Zone of skin (tissue), 1 donor: ENCODE results near the genes CCR2, LRRC2 and FAM240A.

DNA sequence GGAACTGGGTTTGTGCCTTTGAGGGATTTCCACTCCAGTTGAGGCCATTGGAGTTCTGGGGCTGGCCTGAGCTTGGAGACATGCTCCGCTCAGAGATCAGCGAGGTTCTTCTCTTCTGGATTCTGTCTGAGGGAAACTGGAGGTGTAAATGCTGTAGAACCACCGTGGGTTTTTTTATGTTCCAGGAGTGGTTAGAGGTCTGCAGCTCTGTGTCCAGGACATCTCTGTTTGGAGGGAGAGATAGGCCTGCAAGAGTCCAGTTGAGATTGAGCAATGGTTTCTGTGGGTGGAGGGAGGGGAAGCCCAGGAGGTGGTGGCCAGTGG, 9.7 kb downstream of the XCR1 start:
- RRBS = no CpG with 5 or more reads among the region's 3 CpGs

DNA sequence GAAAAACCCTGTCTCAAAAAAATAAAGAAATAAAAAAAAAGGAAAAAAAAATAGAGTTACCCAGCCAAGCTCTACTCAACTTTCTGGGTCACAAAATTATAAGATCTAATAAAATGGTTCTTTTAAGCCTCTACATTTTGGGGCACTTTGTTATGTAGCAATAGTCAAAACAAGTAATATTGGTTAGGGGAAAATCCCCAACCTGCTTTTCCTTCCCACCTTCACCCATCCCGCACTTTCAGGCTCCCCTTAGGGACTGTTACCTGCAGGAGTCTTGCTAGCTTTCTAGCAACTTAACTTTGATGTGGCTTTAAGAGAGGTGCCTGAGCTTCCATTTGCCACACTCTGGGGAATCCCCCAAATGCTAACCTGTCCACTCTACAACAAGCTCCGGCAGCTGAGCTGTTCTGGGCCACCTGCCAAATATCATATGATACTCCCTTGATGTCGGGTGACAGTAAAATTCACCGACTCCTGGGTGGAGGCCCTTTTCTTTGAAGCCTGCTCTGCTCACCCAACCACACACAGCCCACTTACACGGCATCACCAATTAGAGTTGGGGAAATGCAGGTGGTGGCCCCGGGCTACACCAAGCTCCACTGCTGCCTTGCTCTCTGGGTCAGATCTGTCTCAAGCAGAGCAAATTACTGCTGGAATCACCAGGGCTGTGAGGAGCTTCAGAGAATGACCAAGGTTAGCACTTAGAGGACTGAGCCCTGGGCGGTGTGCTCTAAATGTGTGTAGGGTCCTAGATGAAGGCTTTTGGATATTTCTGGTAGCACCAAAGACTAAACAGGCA, 38.0 kb upstream of the XCR1 start:
- RRBS = no CpG with 5 or more reads among the region's 7 CpGs

- RRBS = no CpG with 5 or more reads among the region's 3 CpGs
Measured at GRCh38 chr3:46353942-46354294, at the start of gene CCR2. Gene CCR2 (plus strand): TSS chr3:46354111.

DNA sequence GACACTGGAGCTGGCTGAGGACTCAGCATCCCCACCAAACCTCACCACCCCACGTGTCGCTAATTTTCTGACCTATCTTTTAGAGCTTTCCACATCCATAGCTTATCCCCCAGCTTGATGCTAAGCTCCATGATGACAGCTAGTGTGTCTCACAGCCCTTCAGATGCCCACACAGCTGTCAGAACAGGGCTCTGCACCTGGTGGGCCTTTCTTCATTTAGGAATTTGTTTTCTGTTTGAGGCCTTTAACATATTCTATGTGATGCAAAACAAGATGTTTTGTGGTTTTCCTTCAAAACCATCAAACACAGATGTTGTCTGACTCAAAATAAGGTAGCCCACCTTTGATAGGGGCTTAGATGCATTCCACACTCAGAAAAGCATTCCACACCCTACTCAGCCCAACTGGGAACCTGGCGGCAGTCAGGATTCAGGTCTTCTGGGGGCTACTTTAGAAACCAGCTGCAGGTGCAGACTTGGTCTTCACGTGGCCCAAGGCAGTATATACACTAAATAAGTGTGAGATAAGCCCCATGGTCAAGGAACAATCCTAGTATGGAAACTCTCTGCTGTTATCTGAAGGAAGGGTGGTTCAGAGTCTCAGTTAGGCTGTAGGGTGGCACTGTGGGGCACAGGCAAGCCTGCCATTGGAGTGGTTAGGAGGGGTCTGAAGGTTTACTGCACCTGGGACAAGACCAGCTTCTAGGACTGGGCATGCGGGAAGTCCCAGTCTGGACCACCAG, 20.2 kb downstream of the LRRC2 start:
- RRBS = no CpG with 5 or more reads among the region's 5 CpGs

DNA sequence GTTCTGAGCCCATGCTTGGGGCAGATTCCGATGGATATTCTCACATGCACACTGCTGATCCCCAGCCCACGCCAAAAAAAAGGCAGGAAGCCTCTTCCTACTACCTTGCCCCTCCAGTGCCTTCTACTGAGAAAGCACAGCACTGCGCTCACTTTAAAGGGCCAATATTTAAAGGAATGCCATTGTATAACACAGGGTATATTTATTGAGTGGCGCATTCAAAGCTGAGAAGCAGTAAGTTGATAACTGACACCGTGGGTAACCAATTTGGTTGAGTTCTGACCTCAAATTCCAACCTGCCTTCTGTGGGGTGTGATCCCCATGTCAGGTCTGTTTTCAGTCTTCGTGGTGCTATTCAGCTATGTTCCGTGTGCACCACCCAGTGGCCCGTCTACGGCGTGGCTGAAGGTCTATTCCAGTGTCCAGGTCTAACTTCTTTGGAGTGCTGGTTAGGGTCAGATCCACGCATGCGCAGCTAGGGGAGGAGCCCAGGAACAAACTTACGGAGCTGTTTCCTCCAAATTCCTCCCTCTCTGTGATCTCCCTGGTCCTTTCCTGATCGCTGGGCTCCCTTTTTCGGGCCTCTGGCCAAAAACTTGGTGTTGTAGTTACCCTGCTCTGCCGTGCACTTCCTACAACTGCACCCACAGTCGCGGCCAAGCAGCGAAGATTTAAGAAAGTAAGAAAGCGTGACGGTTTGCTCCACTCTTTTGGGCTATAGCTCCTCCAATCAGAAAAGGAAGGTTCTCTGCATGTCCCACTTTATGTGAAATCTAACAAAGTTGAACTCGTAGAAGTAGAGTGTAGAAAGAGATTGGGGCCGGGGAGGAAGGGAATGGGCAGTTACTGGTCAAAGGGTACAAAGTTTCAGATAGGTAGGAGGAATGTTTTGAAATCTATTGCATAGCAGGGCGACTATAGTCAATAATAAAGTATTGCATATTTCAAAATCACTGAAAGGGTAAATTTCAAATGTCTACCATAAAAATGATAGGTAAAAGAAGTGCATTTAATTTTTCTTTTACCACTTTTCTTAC, 7.7 kb downstream of the LRRC2 start:
- RRBS = no CpG with 5 or more reads among the region's 24 CpGs

GRCh38 chr3:46565763-46566709, at the start of gene LRRC2:
Gene LRRC2 (minus strand): TSS chr3:46566302.
- RRBS = 3% methylated on average over 20 of the region's 58 CpGs

GRCh38 chr3:46612118-46612549, at the start of gene FAM240A:
Gene FAM240A (plus strand): TSS chr3:46612525.
- RRBS = no CpG with 5 or more reads among the region's 4 CpGs

DNA sequence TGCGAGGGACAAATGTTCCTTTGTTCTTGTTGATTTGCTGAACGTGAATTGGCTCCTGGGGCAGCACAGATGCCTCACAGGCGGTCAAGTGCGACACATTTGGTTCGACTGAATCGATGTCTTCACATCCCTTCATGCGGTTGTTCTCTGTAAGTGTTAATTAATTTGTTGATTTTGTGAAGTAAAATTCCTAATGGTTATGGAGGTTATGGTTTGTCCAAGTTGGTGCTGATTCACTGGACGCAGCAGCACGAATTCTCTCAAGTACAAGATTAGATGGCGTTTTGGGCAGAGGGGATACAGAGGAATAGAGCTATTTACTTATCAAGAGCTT, 192 bp downstream of the FAM240A start:
- RRBS = no CpG with 5 or more reads among the region's 10 CpGs

GRCh38 chr3:46625106-46625468, 12.8 kb downstream of the FAM240A start:
- RRBS = no CpG with 5 or more reads among the region's 3 CpGs

GRCh38 chr3:46664831-46665398, 28.6 kb downstream of the ALS2CL start:
- RRBS = no CpG with 5 or more reads among the region's 11 CpGs

GRCh38 chr3:46861365-46862034, 1.7 kb downstream of the MYL3 start:
- RRBS = no CpG with 5 or more reads among the region's 11 CpGs

DNA sequence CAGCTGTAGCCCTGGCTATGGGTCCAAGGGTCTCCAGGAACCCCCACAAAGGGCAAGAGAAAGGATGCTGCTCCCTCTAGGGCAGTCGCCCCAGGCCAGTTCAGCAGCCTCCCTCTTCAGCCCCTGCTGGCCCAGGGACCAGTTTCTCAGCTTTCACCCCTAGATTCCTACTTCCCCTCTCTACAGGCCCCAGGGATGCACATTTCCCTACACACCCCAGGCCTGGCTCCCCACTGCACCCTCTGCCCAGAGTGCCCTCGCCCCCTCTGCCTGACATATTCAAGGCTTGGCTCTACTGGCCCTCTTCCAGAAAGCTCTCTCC, 990 bp upstream of the MYL3 start:
- RRBS = no CpG with 5 or more reads among the region's 2 CpGs

DNA sequence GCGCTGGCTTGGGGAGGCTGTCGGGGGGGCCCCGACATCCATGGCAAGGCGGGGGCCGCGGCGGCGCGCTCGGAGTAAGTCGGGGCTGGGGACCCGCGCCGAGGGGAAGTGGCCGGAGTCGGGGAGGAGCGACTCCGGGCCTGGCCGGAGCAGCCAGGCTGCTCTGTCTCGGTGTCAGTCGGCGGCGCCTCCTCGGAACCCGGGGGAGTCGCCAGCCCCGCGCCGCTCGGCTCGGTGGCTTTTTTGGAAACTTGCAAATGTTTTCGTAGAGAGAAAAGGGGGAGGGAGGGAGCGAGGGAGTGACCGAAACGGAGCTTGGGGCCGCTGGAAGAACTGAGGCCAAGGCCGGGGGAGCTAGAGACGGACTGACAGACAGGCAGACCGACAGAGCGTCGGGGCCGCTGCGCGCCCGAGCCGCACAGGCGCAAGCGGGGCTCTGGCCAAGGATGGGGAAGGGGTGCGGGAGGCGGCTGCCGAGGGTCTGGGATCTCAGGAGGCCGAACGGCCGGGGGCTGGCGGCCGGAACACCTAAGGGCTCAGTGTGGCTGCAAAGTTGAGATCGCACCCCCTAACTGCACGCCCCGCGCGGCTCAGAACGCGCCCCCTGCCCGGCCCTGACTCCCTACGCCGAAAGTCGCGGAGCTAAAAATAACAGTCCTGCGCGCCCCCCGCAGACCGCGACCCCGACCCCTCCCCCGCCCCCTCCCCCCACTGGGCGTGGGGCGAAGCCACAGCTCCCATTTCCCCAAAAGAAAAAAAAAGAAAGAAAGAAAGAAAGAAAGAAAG, 5.1 kb downstream of the PTH1R start:
- RRBS = 2% methylated on average over 16 of the region's 77 CpGs

DNA sequence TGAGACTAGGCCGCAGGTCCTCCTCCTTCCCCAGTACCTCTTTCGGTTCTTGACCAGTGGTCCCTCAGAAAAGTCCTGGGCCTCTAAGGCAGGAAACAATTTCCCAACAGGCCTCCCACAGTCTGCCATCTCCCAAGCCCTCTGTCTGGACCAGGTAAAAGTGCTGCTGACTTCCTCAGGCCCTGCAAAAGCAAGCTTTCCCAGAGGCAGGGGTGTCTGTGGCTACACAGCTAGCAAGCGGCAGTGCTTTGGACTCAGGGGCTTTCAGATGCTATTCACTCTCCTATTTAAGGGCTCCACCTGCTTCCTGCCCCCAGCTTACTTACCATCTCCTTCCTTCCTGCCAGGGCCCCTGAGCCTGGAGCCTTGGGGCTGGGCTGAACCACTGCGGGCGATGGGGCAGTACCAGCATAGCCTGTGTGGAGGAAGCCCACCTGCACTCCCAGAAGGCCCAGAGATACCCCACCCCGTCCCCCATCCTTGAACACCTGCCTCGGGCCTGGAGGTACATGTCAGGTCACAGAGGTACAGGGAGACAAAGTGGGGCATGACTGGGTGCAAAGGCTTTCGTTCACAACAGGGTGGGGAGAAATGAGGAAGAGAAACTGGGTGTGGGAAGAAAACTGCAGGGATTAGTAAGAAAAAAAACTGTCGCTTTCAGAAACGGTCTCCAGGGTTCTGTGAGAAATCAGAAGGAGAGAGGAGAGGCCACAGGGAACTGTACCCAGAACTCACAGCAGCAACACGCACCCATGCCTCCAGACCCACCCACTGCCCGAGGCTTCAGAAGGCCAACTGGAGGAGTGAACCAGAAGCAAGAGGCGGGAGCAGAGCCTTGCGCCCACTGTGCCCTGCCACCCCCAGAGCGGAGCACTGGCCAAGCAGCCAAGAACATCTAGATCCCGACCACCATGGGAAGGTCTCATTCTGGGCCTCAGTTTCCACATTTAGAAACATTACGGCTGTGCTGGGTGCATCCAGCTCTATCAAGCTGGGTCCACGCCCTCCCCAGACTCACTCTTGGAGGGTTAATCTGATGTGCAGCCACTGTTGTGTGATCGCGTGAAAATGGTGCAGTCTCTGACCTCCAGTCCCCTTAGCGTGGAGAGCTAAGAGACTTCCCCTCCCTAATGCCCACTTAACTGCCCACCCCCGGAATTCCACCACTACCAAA, 49.4 kb downstream of the CCDC12 start:
- RRBS = no CpG with 5 or more reads among the region's 22 CpGs

DNA sequence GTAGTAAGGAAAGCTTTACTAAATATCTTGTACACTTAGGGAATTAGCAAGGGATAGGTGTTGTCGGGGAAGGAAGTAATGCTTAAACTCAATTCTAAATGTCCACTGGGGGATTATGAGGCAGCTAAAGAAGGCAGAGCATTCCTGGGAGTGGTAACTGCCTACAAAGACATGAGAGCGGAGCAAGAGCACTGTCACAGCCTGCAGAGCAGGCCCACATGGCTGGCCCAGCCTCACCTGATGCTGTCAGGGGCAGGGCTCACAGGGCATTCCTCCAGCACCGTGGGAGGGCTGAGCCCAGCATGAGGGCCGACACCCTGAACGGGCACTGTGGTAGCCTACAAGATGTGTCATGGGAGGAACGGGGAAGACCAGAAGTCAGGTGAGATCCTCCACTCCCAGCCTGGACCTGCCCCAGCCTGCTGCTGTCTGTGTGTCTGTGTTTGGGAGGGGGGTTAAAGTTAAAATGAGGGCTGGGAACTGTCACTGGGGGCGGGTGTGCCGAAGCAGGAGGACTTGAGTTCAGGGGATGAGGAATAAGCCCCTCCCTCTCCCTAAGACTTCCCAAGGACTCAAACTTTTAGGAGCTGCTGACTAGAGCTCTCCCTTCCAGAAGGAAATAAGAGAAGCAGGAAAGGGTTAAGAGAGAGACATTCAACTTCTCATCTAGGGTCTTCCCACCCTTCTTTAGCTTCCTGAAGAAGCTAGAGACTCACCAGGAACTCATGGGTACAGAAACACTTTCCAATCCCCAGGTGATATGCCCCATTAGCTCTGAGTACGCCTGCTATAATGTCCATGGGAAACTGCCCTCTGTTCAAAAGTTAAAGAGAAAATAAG, 30.0 kb downstream of the CCDC12 start:
- RRBS = no CpG with 5 or more reads among the region's 9 CpGs

GRCh38 chr3:46964987-46965599, 11.5 kb downstream of the CCDC12 start:
- RRBS = no CpG with 5 or more reads among the region's 7 CpGs

- RRBS = no CpG with 5 or more reads among the region's 45 CpGs
Measured at GRCh38 chr3:47008933-47009461, 29.5 kb downstream of the NBEAL2 start.

DNA sequence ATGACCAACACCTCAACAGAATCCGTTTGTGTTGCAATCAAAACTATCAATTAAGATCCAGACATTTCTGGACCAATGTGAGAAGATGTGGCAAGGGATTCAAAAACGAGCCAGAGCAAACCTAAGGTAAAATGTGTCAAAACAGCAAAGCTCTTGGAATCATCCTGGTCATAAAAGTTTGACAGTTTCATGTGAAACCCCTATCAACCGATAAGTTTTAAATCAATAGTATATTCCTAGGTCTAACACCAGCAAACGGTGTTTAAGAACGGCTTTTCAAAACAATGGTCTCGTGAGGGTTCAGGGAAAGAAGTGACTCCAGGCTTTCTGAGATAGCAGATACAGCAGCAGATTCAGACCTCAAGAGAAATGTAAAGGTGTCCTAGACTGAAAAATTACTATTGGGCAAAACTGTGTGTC, 1.4 kb downstream of the SETD2 start:
- RRBS = no CpG with 5 or more reads among the region's 6 CpGs

DNA sequence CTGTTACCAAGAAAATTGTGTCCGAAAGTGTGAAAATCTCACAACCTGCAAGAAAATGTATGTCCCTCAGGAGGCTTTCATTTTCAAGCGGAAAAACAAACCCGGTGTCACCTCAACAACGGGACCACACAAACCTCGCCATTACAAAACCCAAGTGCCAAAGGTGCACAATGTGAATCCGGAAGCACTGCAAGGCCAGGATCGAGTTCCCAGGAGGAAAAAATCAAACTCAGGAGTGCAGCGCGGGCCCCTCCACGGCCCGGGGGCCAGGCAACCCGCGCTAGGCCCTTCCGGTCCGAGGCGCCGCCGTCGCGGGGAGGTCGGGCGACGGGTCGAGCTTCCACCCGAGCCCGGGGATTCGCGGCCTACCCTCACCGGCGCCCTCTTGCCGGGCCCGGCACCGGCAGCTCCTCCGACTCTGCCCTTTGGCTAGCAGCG, 835 bp downstream of the SETD2 start:
- RRBS = 1% methylated on average over 25 of the region's 35 CpGs

DNA sequence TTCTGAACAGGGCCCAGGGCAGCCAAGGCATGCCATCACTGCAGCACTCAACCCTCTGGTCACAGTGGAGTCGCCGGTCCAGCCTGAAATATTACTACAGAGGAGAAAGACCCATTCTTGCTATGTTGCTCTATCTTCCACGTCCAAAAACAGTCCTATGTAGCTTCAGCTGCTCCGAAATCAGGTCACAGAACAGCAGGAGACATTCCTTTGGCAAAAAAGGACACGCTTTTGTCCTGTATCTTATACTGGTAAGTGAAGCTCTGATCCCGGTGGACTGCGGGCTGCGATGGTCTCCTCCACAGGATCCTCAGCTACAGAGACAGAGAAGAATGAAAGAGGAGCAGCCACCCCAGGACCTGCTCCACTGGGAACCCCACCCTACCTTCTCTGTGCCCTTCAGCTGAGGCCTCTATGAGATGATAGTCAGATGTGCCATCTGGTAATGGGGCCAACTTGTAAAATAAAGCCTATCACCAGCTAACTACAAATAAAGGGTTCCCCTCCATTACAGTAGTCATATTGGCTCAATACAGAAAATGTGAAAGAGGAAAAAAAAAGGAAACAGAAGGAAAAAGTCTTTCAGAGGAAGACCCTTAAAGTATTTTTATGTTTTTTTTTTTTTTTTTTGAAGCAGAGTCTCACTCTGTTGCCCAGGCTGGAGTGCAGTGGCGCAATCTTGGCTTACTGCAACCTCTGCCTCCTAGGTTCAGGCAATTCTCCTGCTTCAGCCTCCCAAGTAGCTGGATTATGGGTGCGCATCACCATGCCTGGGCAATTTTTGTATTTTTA, 17.4 kb downstream of the ELP6 start:
- RRBS = no CpG with 5 or more reads among the region's 10 CpGs